SJSA1 (cell line): ENCODE data around the gene FOXL3.

GRCh38 chr7:129720-130456 lies 62.5 kb upstream of the FAM20C start:
- RAMPAGE, long total RNA: no peak

- RAMPAGE, long total RNA: no peak
Observed at GRCh38 chr7:131684-132245, 60.6 kb upstream of the FAM20C start.

- RAMPAGE, long total RNA: no peak
Observed at GRCh38 chr7:196774-197667, 4.7 kb downstream of the FAM20C start.

DNA sequence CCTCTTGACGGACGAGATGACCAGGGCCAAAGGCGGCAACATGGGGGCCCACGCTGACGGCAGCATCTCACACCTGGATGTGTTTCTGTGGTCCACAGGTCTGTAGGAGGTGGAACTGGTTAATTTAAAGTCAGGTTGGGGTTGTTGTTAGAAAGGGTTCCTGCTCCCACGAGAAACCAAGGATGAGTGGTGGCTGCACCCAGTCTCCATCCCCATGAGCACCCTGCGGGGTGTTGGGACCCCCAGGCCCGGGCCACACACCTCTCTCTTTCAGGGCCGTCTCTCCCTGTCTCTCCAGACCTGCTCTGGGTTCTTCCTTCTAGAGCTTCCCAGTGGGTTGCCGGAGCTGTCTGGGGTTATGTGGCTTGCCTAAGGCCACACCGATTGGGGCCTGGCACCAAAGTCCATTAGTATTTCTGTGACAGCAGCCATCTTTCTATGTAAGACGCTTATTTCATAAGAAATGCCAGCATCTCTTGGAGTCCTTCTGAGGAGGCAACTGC lies 8.9 kb downstream of the FAM20C start:
- RAMPAGE, long total RNA: no peak

DNA sequence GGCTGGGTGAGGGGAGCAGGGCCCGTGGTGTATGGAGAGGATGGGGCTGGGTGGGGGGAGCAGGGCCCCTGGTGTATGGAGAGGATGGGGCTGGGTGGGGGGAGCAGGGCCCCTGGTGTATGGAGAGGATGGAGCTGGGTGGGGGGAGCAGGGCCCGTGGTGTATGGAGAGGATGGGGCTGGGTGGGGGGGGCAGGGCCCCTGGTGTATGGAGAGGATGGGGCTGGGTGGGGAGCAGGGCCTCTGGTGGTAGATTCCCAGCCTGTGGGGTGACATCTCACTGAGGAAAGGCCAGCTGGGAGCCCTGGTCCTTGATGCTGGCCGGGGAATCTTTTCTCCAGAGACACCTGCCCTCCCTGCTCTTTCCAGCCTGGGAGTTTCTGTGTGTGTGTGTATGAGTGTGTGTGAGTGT lies 23.9 kb downstream of the FAM20C start:
- RAMPAGE, long total RNA: no peak

DNA sequence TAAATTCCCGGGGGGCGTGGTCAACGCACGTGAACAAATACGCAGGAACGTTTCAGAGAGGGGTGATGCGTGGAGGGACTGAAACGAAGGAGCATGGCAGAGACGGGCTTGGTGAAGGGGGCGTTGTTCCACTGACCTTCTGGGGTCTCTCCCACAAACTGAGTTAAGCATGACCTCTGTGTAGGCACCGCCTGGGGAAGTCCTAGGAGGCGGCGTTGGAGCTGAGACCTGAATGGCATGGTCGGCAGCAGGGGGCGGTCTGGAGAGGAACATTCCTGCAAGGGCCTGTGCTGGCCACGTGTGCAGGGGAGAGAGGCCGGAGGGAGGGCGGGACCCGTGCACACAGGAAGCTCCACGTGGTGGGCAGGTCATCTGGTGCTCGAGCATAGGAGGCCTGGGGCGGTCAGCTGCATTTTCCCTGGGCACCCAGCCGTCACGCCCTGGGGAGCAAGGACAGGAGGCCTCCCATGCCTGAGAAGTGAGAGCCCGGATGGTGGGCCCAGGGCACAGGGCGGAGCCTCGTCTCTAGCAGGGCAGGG lies 28.1 kb downstream of the FAM20C start:
- RAMPAGE, long total RNA: no peak

DNA sequence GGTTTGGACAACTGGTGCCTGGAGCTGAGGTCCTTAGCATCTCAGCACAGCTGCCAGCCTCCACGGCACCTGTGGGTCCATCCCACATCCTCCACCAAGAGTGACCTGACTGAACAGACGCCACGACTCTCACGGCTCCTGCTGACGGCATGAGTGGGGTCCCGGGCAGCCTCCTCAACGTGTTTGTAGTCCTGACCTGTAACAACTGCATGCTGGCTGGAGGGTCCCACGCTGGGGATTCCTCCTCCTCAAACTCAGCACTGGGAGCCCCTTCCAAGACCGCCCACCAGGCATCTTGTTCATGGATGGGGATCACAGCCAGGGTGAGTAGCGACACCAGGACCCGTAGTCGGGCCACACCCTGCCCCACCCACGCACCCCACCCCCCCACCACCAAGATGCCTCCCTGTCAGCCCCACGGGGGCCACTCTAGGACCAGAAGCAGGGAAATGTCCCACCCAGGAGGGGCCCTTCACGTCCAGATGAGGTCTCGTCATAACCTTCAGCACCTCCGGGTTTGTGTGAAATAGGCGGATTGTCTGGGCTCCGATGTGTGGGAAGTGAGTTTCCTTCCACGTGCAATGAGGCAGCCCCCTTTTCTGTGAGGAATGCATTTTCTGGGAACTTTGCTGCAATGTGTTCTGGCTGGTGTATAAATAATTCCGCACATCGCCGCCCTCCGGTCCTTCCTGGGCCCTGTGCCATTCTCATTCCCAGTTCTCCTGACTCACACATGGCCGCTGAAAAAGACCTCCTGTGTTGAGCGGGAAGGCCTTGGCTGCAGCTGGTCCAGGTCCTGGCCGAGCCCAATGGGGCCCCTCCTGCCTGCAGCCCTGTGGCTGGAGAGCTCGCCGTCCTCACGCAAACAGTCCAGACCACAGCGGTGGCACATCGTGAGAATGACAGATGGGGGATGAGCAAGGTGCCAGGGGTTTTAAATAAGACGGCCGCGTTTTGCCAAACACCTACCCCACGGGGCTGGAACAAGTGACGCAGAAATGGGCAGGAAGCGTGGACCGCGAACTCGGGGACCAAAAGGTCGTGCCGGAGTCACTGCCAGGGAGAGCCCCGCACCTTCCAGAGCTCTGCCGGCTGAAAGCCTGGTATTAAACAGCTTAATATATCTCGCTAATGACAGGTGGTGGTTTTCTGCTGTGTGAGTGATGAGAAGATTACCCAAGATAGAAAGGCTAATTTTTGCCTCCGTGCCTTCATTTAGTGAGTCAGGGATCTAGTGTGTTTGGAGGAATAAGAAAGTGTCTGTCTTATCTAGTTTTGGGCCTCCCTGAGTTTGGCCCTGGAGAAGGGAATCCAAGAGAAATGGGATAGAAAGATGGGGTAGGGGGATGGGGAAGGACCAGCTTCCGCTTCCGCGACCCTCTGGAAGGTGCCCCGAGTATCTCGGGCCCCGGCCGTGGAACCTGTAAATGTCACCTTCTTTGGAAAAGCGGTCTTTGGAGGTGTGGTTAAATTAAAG lies 36.8 kb downstream of the FAM20C start:
- RAMPAGE, long total RNA: no peak

DNA sequence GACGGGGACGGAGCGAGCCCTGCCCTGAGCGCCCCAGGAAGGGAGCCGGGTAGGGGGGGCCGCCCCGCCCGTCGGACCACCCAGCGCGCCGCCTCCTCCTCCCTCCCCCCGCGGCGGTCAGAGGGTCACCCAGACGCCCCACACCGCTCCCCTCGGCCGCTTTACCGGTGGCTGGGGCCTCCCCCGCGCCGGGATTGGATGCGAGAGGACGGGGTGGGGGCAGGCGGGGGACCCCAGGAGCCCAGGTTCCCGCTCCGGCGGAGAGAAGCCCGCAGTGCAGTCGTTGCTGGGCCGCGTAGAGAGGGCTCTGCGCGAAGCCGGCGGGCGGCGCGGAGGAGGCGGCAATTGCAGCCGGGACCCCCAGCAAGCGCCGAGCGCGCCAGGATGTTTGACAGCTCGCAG lies at the start of gene FOXL3:
FOXL3 (plus strand) TSS at position 385 of the 402 bp plus-strand sequence.
- RAMPAGE, long total RNA: no peak

DNA sequence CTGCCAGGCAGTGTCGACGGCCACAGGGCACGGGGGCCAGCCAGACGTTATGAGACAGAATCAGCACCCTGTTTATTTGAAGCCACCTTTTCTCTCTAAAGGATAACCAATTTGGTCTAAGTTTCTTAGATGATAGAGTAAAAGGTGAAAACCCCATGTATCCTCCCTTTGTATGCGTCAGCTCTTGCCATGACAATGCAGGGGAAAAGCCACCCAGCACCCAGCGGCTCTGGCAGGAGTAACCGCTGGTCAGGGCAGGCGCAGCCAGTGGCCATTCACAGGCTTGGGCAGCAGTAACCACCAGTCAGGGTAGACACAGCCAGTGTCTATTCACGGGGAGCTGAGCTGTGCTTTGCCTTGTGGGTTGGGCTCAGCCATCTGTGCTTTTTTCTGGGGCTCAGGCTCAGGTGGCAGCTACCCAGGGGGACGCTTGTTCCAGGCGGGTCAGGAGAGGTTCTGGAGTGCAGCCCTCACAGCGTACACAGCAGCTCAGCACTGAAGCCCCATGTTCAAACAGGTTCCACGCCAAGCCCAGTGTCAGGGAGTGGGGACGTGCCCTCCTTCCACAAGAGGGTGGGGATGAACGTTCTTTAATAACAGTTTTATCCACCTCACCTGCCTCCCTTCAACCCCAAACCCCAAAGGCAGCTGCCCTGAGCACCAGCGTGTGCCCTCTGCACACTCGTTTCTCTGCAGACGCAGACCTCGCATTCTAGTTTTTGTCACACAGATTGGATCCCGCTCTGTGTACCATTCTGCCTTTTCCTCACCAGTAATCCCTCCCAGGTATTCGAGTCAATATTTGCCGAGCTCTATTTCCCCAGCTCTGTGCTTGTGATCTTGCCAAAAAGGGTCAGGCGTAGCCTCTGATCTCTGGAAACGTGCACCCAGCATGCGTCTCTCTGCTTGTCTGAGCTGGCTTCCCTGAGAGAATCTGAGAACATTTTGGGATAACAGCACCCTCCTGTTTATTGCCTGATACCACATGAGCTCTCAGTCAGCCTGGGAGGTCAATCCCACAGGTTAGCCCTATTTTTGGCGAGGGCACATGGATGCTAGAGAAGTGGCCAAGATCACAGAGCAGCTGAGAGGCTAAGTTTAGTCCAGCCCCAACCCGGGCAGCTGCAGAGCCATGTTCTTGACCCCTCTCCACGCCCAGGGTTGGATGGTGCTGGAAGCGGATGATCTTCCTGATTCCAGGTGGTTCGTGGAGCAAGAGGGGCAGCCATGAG lies 28.7 kb downstream of the FOXL3 start:
- RAMPAGE, long total RNA: no peak

- RAMPAGE, long total RNA: no peak
Observed at GRCh38 chr7:424785-425608, 94.6 kb downstream of the PDGFA start.

GRCh38 chr7:434701-435106 lies 84.9 kb downstream of the PDGFA start:
- RAMPAGE, long total RNA: no peak

DNA sequence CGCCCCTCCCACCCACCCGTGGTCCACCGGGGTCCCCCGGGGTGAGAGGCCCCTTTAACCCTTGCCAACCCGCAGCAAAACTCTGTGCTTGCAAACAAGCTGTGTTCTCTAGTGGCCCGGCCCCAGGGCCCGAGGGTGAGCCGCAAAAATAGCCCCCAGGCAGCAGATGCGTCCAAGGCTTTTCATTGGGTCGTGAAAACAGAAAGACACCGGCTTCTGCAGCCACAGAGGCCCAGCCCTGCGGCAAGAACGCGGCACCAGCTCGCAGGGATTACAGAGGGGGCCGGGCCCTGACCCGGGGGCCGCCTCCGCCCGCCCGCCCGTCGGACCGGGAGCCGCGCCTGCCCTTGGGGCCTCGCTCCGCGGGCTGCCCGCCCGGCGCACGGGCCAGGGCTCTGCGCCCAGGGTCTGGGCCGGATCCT lies 3.0 kb downstream of the PDGFA start:
- RAMPAGE, long total RNA: no peak

DNA sequence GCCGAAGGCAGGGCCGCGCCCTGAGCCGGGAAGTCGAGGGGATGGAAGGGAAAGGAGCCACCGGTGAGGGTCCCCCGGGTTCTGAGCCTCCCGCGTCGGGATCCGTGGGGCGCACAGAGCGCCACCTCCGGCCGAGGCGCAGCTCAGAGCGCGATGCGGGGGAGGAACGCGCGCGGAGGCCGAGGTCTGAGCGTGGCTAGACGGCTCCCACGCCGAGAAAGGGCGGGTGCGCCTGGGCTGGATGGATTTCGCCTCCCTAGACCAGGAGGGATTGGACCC lies 856 bp upstream of the PDGFA start:
- RAMPAGE, long total RNA: no peak

DNA sequence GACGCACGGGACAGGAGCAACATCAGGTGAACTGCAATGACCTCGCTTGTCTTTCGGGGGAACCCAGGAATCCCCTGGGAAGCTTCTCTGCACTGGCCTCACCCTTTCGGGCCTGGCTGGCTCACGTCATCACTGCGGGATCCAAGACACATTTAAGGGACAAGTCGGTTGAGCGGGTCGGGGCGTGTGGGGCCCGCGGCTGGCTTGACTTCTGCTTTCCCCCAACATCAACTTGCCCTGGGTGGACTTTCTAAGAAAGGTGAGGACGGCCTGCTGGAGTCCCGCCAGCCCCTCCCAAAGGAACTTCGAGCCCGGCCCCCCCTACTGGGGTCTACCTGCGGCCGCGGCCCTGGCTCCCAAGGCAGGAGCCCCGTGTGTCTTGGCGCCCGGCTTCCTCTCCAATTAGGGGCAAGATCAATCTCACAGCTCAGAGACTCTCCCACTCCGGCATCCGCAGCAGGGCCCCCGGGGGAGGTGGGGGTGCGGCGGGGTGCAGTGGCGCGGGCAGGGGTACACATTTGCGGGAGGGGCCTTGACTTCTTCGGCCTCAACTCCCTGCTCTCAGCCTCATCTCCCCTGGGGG lies 29.9 kb upstream of the PDGFA start:
- RAMPAGE, long total RNA: no peak

DNA sequence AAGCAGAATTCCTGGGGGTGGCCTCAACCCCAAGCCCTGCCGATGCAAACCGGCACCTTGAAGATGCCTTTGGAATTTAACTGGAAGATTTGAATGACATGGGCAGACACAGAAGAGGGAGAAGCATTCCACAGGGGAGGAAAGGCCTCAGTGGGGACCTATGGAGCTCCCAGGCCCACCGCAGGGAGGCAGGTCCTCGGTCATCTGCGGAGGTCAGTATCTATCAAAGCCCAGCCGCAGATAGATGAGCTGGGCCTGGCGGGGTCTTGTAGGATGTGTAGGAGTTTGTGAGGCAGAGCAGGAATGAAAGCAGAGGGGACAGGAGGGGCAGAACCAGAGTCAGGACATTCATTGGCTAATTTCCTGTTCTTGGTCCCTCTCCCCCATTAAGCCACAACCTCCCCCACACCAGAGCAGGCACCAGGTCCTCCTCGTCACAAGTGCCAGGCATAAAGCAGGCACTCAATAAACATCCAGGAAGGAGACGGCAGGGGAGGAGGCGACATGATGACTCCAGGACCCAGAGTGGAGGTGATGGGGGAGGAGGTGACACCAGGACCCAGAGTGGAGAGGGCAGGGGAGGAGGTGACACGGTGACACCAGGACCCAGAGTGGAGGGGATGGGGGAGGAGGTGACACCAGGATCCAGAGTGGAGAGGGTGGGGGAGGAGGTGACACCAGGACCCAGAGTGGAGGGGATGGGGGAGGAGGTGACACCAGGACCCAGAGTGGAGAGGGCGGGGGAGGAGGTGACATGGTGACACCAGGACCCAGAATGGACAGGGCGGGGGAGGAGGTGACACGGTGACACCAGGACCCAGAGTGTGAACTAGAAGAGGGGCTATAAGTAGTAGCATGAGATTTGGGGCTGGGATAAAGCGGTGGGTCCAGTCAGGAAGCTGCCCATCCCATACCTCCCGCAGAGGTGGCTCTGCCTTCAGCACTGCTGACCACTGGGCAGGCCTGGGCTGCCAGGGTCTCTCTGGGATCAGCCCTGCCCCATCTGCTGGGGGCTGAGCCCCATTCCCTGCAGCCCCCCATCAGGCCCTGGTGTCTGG lies 83.8 kb upstream of the PDGFA start:
- RAMPAGE, long total RNA: no peak

GRCh38 chr7:667998-668908 lies 58.2 kb upstream of the DNAAF5 start:
- RAMPAGE, long total RNA: no peak

DNA sequence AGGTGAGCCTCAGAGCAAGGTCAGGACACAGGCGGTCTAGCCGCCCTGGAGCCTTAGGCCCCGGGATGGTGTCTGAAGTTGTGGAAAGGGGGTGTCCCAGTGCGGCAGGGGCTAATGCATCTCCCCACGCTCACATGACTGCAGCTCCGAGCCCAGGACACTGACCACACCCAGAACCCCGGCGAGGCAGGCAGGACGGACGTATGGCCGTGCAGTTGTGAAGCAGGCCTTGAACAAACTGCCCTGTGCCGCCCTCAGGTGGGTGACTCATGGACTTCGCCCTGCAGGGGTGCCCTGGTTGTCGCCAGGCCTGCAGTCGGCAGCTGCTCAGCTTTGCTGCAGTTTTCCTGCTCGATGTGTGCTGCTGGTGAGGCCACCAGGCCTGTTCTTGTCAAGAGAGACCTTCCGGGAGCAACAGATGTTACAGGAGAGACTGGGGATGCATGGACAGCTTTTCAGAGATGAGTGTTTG lies 5.1 kb upstream of the PRKAR1B start:
- RAMPAGE, long total RNA: no peak

DNA sequence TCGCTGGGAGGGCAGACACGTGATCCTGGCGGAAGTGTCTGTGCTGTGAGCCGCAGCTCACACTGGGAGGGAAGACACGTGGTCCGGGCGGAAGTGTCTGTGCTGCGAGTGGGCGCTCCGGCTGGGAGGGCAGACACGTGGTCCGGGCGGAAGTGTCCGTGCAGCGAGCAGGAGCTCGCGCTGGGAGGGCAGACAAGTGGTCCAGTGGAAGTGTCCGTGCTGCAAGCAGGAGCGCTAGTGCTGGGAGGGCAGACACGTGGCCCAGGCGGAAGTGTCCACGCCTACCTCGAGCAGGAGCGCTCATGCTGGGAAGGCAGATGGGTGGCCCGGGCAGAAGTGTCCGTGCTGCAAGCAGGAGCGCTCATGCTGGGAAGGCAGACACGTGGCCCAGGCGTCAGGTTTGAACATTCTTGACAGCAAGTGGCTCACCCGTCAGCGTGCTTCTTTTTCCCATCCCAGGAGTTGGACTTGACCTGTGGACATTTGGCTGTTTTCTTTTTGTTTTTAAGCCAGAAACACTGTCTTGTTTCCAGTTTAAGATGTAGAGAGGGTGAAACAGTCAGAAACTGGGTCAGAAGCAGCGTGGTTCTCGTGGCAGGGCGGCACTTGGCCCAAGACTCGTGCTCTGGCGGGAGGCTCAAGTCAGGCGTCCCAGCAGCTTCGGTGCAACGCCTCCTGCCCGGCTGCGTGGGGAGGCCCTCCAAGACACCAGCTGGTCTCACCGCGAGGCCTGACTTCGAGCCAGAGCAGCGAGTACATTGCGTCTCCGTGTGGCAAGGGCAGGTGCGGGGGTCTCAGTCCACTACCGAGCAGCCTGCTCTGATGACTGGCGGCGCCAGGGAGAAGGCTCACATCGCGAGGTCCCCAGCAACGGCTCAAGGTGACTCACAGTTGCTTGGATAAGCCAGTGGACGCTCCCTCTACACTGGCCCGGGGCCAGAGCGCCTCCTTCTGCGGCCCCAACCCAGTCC lies 41.5 kb upstream of the PRKAR1B start:
- RAMPAGE, long total RNA: no peak

- RAMPAGE, long total RNA: no peak
Observed at GRCh38 chr7:812632-812918, 19.7 kb upstream of the SUN1 start.

- RAMPAGE, long total RNA: no peak
Observed at GRCh38 chr7:833282-834107, 1.2 kb downstream of the SUN1 start.